Mammary epithelial cell (primary cell): ENCODE data around the genes KCNN2 and FEM1C.

DNA sequence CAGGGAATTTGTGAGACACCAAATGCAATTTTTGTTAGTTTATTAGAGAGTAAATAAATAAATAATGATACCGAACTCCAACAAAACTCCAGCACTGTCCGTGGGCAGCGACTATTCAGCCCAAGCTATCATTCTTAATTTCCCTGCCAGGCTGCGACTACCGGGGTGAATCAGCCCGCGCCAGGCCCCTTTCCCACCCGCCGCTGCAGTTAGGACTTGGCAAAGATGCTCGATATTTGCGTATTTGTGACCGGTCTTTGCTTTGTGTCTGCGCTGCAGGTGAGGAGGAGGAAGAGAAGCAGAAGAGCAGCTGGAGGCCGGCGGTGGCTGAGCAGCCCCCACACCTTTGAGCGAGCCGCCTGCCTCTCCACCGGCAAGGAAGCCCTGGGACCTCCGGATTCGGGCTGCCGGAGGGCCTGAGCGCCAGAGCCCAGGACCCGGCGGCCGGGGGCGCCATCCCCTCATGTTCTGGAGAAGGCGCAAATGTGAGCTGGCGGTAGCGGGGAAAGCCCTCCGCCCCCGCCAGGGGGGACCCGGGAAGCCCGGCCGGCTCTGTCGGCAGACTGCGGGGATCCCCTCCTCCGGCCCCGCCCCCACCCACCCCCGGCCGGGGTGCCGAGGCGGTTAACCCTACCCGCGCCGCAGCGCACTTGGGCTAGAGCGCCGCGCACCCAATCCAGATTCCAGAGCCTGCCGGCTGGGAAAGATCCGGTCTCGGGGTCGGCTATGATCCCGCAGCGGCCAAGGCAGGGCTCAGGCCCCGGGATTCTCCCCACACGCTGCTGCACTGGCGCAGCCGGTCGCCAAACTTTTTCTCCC, 995 bp upstream of the KCNN2 start:
- CAGE, long polyA plus RNA, result no peak
- RRBS, result 2% methylated on average over 35 of the region's 60 CpGs

DNA sequence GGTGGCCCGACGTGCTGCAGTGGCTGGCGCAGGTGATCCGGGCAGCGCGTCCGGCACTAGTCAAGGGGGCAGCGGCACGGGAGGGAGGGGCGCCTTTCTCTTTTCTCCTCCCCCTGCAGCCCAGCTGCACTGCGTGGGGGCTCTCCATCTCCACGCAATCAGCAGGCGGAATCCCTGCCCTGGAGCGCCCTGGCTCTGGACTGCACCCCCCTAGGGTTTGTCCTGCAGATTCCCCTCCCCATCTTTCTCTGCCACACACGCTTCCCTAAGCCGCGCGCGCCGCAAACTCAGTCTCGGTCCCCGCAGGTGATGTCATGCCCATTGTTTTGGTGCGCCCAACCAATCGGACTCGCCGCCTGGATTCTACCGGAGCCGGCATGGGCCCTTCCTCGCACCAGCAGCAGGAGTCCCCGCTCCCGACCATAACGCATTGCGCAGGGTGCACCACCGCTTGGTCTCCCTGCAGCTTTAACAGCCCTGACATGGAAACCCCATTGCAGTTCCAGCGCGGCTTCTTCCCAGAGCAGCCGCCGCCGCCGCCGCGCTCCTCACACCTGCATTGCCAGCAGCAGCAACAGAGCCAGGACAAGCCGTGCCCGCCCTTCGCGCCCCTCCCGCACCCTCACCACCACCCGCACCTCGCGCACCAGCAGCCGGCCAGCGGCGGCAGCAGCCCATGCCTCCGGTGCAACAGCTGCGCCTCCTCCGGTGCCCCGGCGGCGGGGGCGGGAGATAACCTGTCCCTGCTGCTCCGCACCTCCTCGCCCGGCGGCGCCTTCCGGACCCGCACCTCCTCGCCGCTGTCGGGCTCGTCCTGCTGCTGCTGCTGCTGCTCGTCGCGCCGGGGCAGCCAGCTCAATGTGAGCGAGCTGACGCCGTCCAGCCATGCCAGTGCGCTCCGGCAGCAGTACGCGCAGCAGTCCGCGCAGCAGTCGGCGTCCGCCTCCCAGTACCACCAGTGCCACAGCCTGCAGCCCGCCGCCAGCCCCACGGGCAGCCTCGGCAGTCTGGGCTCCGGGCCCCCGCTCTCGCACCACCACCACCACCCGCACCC, at the start of gene KCNN2:
KCNN2 (plus strand) TSS at position 413 of the 1,054 bp plus-strand sequence.
- CAGE, long polyA plus RNA, result no peak
- RRBS, result 3% methylated on average over 30 of the region's 95 CpGs

DNA sequence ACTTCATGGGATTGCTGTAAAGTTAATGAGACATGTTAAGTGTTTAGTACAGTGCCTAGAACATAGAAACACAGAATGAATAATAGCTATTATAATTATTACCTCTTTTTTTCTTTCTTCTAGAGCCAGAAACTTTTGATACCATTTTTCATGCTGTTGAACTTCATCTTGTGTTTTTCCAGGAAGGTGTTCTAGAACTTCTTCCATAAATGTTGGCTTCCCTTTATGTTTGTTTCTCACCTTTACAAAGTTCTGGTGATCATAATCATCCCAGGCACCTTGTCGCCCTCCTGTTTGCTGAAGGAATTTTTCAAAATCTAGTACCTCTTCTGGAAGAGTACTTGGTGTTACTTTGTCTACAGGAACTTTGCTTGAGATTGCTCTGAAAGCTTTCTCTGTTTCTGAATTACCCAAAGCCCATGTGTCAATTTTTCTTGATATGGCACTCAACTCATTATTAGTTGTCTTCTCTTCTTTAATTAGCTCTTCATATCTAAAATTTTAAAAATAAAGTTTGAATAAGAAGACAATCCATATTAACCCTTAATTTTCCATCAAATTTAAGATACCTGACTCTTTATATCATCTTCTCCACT, 12.5 kb upstream of the PGGT1B start:
- CAGE, long polyA plus RNA, result no peak
- RRBS, result no CpG with 5 or more reads among the region's 1 CpG

DNA sequence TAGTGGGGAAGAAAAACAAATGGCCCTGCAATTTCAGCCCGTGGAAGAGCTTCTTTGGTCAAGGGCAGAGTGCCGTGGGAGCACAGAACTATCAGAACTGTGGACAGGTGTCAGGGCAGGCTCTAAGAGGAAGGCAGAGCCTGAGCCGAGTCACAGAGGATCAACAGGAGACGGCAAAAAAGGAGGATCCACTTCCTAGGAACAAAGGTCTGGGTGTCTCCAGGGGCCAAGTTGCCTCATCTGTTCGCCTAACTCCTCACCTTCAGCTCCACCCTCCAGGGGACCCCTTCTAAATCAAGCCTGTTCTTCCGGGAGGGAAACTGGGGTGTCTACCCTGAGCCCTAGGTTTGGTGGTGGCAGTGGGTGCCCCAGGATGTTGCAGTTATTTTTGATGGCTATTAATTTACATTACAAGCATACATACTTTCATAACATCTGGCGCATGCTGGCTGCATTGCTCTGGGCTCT, 88.0 kb downstream of the FEM1C start:
- CAGE, long polyA plus RNA, result no peak
- RRBS, result no CpG with 5 or more reads among the region's 7 CpGs

DNA sequence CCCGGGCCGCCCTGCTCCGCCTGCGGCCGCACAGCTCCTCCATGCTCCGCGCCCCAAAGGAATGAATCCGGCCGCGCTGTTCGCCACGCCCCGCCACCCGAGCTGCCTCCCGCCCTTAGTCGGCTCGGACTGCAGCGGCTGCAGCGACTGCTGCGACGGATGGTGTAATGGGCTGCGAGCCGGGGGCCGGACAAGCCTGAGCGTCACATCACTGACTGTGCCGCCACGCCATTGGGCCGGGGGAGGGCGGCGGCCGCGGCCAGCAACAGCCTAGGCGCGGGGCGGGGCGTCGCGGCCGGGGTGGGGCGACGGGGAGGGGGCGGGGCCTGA, at the start of gene FEM1C:
FEM1C (minus strand) TSS at position 166 of the 330 bp plus-strand sequence.
- CAGE, long polyA plus RNA, result no peak
- RRBS, result 1% methylated on average over 24 of the region's 42 CpGs

DNA sequence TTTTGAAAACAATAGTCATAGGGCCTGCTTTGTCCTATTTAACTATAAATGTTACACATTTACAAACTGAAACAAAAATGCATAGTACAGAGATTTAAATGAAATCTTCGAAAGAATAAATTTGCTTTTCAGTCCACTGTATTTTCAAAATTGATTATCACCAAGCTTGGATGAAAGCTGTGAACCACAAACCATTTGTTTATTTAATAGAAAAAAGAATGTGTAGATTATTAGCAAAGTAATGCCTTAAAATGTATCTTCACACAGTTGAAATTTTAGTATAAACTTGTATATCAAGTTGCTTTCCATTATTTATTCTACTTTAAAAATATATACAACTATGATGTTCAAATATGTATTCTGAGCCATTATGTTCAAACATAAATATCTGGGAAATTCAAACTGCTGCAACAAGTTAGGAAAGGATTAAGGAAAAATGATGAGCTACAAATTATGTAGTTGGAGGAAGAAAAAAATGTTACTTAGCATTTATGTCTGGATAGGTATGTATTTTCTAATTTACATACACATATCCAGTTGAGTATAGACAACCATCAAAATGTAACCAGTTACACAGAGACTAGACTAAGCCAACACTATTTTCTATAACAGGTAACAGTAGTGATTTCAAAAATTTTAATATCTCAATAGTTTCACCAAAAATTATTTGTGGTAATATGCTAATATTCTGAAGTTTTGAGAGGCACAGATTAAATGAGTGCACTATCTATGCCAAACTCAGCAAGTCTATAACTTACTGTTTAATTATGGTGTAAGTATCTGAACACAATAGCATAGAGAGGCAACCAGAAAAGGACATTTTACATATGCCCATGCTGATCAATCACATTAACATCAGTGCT, 11.6 kb upstream of the TICAM2 start:
- CAGE, long polyA plus RNA, result no peak
- RRBS, result no CpG with 5 or more reads among the region's 1 CpG

DNA sequence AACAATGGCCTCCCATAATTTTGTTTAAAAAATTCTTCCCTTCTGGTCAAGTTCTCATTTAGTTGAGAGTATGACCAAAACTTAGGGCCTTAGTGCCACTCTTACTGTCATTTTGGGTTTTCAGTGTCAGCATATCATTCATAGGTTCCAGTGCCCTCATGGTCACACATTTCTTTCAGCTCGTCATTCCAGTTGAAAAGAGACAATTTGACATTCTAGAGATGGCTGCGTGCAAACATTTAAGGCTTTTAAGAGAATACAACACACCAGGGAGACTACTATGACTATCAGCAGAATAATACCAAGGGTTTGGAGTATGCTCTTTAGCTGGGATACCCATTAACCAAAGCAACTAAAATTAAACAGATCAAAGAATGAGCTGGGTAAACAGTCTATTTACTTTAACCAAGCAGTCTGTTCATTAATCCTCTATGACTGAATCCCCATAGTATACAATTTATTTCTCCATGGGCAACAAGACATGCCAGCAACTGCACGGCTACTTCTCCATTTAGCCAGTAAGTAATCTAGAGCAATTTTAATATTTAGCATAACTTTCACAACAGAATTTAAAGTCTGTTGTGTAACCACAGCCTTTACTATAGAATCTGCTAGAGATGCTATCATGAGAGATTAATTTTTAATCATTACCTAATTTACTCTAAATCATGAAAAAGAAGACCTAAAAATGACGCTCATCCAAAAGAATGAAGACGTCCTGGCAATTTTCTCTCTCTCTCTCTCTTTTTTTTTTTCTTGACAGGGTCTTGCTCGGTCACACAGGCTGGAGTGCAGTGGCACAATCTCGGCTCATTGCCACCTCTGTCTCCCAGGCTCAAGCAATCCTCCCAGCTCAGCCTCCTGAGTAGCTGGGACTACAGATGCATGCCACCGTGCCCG, 77.6 kb downstream of the CDO1 start:
- CAGE, long polyA plus RNA, result no peak
- RRBS, result no CpG with 5 or more reads among the region's 9 CpGs

- CAGE, long polyA plus RNA, result no peak
- RRBS, result no CpG with 5 or more reads among the region's 3 CpGs
These were observed 19.9 kb downstream of the CDO1 start for GRCh38 chr5:115796569-115796994.

DNA sequence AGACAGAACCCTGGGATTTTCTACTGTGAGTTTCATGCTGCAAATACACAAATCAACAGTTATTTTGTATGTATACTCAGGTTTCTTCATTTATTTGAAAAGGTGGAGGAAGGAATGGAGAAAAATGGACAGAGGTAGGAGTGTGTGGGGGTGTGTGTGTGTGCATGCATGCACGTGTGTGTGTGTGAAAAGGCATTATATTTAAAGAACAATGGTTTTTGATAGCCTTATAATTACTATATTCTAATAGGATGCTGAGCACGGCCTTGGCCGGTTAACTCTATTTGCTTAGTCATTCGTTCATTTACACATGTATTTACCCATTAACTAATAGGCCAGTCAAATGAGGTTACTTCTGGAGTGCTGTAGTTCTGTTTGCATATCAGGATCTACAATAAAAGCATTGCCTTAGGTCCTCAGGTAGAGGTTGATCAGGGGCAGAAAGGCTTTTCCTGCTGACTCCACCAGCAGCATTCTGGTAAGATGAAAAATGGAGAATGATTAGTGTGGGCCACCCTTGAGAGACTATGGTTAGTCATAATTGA, 218.9 kb downstream of the COMMD10 start:
- CAGE, long polyA plus RNA, result no peak
- RRBS, result no CpG with 5 or more reads among the region's 4 CpGs

GRCh38 chr5:116388717-116389241, 185.8 kb downstream of the SEMA6A start:
- CAGE, long polyA plus RNA, result no peak
- RRBS, result no CpG with 5 or more reads among the region's 9 CpGs

GRCh38 chr5:116576101-116576798, 1.6 kb upstream of the SEMA6A start:
- CAGE, long polyA plus RNA, result no peak
- RRBS, result 2% methylated on average over 7 of the region's 45 CpGs

DNA sequence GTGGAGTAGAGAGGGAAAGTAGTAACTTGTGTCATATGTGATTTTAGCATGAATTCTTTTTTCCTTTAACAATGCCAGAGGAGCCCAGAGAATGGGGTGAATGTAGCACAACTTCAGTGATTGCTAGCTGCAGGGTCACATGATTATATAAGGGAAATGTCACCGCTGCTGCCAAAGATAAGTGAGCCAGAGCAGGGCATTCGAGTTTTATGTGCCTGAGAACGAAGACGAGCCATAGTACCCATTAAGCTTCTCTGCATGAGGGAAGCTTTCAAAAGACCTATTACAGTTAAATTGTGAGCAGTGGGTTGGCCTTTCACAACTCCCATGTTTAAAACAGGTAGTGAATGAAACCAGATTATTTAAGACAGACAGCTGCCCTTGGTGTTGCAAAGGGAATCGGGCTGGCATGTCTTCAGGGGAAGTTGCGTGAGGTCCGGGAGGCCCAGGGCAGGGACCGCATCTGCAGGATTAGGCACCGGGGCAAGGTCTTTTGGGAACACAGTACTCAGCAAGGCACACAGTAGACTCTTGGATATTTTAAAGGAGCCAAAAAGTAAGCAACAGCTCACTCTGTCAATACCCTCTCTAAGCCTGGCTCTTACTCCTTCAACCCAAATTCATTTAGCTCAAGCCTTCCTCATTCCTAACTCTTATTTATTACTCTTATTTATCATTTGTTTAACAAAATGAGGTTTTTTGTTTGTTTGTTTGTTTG, 82.3 kb upstream of the TNFAIP8 start:
- CAGE, long polyA plus RNA, result no peak
- RRBS, result no CpG with 5 or more reads among the region's 9 CpGs

GRCh38 chr5:119299361-119300612, 56.0 kb upstream of the TNFAIP8 start:
- CAGE, long polyA plus RNA, result no peak
- RRBS, result no CpG with 5 or more reads among the region's 34 CpGs

DNA sequence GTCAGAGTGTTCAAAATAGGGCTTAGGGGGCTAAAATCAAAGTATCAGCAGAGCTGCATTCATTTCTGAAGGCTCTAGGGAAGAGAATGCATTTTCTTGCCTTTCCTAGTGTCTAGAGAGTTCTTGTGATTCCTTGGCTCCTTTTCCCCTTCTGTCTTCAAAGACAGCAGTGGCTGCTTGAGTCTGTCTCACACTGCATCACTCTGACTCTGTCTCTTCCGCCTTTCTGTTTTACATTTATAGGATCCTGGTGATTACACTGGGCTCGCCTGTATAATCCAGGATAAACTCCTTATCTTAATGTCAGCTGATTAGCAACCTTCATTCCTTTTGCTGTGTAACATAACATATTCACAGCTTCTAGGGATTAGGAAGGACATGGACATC, 267.5 kb downstream of the FAM170A start:
- CAGE, long polyA plus RNA, result no peak
- RRBS, result no CpG with 5 or more reads among the region's 2 CpGs

GRCh38 chr5:120702550-120703253, 238.6 kb downstream of the PRR16 start:
- CAGE, long polyA plus RNA, result no peak
- RRBS, result no CpG with 5 or more reads among the region's 21 CpGs

- CAGE, long polyA plus RNA, result no peak
- RRBS, result no CpG with 5 or more reads among the region's 9 CpGs
These were observed 1.0 kb upstream of the SNCAIP start for GRCh38 chr5:122311031-122311394.

- CAGE, long polyA plus RNA, result no peak
- RRBS, result no CpG with 5 or more reads among the region's 36 CpGs
These were observed 137.9 kb downstream of the CEP120 start for GRCh38 chr5:123284990-123286093.

- CAGE, long polyA plus RNA, result no peak
- RRBS, result no CpG with 5 or more reads among the region's 4 CpGs
These were observed 476 bp upstream of the CSNK1G3 start for GRCh38 chr5:123511592-123511809.

DNA sequence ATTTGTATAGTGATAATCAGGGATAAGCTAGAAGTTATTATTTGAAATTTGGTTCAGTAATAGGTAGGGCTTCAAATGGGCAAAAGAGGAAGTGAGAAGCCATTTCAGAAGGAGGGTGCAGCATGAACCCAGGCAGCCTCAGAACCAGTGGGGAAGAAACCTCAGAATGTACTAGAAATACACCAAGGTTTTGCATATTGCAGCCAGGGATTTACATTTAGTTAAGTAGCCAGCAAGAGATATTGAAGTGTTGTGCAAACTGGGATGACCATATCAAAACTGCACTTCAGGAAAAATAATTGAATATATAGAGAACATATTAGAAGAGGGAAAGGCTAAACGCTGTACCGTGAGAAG, 335.9 kb downstream of the ZNF608 start:
- CAGE, long polyA plus RNA, result no peak
- RRBS, result no CpG with 5 or more reads among the region's 2 CpGs

- CAGE, long polyA plus RNA, result no peak
- RRBS, result 4% methylated on average over 22 of the region's 54 CpGs
These were observed 94.9 kb downstream of the ZNF608 start for GRCh38 chr5:124651131-124652390.